SP-49 (cell line): ENCODE measurements around the genes SPEM3, SENP3, ATP1B2 and DNAH2.

GRCh38 chr17:7262940-7263767 lies 876 bp upstream of the CLDN7 start:
- PRO-cap: no peak

DNA sequence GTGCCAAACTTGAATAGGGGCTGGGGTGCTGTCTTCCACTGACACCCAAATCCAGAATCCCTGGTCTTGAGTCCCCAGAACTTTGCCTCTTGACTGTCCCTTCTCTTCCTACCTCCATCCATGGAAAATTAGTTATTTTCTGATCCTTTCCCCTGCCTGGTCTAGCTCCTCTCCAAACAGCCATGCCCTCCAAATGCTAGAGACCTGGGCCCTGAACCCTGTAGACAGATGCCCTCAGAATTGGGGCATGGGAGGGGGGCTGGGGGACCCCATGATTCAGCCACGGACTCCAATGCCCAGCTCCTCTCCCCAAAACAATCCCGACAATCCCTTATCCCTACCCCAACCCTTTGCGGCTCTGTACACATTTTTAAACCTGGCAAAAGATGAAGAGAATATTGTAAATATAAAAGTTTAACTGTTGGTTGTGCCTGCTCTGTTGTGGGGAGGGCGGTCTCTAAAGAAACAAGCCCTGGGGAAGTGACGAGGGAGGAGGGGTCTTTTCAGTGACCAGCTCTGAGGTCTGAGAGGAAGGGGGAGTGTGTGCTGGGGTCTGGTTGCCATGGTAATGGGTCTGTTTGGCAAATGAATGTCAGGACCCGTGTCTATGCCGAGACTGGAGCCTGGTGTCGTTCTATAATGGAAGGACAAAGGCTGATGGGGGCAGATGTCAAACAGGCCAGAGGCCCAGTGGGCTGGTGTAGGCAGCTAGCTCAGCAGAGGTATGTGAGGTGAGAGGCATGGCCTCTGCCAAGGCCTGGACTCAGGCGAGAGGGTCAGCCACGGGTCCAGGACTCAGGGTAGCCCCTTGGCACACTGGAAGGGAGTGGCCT lies 470 bp upstream of the SPEM1 start:
- PRO-cap: no peak

GRCh38 chr17:7426139-7426567 lies 737 bp downstream of the SPEM2 start:
- PRO-cap: no peak

GRCh38 chr17:7428474-7429051 lies at the start of gene SPEM3:
TSS of gene SPEM3 (plus strand) at chr17:7428857.
- PRO-cap: no peak

- PRO-cap: bidirectional peak, plus-strand start at chr17:7561981, minus-strand start at chr17:7561772
Observed at GRCh38 chr17:7561712-7562592, at the start of gene SENP3. TSS of gene SENP3 (plus strand) at chr17:7561919.

DNA sequence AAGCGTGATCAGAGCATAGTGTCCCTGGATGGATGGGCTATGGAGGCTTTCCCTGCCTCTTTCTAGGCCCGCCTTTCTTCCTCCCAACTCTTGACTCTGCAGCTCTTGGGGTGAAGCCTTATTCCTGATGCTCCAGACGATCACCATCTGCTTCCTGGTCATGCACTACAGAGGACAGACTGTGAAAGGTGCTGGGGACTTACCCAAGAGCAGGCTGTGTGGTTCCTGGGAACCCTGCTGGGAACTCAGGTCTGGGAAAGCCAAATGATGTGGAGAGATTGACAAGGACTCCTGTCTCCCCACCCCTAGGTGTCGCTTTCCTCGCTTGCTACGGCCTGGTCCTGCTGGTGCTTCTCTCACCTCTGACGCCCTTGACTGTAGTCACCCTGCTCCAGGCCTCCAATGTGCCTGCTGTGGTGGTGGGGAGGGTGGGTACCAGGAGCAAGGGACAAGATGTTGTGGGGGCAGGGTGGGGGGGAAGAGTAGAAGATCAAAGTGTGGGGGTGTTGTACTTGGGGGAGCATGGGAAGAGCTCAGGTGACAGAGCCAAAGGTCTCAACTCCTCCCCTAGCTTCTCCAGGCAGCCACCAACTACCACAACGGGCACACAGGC lies 3.0 kb downstream of the MPDU1 start:
- PRO-cap: no peak

DNA sequence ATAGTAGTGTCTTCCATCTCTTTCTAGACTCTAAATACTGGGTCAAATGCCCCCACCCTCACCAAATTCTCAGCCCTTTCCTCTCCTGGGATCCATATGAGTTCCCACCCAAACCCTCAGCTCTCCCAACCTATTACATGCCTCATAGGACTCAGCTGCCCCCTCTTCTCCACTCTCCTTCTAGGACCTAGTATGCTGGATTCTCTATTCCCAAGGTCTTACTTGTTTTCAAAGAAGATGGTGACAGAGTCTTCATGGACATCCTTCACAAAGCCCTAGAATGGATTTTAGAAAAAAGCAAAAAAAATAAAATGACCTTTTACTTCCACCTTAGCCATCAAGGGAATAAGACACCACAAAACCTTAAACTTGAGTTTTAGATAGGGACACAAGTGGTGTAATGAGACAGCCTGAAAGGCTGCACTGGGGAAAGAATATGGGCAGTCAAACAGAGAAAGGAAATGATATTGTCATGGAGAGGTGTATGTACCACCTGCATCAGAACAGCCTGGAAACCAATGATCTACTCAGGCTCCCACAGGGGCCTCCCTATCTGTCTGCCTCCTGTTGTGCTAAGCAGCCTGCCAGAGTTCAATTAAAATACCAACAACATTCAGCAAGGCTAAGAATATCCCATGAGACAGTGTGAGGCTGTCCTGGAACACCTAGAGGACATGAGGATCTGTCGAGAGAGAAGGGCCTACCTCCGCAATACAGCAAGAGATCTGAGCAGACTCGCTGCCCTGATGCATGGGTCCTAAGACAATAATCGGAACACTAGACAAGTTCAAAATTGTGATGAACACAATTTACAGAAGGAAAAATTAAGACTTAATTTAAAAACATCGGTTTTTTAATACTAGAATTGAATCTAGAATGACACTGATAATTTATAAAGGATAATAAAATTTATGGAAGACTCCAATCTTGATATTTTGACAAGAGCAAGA lies 8.5 kb downstream of the FXR2 start:
- PRO-cap: no peak

- PRO-cap: unidirectional peak, plus-strand start at chr17:7650926
Observed at GRCh38 chr17:7650167-7651036, at the start of gene ATP1B2. TSS of gene ATP1B2 (plus strand) at chr17:7650926.

DNA sequence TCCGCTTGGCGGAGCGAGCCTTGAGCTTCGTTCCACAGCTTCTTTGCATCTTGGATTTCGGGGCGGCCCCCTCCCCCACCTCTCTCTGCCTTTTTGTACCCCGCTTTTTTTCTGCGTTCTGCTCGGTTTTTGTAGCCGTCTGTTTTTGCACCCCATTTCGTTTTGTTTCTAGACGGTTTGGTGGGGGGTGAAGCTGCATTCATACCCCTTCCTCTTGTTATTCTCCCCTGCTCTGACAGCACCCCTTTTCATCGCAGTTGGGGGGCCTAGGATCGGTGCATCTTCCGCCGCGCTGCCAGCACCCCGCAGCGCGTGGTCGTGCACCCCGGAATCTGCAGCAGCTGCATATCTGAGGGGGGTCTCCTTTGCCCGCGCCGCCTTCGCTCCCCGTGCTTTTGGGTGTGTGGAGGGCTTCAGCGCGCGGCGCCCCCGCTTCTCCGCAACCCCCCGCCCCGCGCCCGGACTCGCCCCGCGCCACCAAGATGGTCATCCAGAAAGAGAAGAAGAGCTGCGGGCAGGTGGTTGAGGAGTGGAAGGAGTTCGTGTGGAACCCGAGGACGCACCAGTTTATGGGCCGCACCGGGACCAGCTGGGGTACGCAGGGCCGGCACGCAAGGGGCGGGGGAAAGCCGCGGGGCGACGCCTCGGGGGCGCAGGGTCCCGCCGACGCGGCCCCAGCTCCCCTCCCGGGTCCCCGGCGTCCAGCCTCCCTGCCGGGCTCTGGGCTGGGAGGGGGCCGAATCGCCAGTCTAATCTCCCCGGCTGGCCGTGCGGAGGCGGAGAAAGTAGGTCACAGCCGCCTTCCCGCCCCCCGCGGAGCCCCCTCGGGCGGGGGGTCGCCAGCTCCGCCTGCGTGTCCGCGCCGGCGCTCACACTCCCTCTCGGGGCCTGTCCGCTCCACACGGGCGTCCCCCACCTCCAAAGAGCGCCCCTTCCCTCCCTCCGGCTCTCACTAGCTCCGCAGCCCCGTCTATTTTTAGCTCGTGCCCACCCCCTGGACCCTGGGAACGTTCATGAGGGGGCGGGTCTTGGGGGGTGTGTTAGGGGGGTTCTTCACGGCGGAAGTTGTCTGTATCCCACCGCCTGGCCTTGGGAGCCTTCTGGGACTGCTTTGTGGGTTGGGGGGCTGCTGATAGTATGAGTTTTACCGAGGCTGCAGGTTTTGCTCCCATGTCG lies 699 bp downstream of the ATP1B2 start:
- PRO-cap: no peak

DNA sequence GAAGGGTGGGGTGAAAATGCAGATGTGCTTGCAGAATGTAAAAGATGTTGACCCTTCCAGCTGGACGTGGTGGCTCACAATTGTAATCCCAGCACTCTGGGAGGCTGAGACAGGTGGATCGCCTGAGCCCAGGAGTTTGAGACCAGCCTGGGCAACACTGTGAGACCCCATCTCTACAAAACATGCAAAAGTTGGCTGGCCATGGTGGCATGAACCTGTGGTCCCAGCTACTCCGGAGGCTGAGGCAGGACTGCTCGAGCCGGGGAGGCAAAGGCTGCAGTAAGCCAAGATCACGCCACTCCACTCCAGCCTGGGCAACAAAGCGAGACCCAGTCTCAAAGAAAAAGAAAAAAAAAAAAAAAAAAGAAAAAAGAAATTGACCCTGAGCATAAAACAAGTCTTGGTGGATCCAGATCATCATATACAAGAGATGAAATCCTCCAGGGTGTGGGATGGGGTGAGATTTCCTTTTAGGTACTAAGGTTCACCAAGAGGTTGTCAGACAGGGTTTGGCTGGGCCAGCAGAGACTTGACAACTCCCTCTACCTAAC lies 17.8 kb downstream of the ATP1B2 start:
- PRO-cap: no peak

GRCh38 chr17:7673446-7674167 lies 13.7 kb downstream of the TP53 start:
- PRO-cap: no peak

DNA sequence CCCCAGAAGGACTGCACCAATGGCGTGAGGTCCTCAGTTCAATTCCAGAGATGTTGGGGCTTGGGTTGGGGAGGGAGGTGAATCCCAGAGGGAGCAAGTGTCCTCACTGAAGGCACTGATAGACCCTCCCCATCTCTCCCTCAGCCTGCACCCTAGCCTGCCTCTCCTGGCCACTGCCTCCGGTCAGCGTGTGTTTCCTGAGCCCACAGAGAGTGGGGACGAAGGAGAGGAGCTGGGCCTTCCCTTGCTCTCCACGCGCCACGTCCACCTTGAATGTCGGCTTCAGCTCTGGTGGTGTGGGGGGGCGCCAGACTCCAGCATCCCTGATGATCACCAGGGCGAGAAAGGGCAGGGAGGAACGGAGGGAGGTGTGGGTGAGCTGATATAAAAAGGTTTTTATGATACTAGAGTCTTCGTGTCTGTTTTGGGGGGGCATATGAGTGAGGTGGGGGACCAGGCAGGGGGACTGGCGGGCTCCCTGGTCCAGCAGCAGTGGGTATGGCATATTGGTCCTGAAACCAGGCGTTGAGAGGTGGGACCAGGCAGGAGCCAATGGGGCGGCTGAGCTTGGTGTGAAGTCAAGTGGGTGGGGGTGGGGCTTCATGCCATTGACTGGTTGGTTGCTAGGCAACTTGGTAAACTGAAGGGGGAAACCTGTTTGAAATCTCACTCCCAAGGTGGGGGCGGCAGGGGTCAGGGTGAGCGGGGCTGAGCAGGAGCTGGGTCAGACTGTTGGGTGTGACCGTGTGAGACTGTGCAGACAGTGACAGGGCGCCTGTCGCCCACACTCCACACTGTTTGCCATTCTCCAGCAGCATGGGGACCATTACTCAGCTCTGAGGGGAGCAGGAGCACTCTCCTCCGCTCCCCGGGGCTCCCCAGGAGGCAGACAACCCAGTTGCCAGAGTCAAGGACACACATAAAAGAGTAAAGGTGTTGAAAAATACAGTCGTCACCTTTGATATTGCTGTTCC lies 1.6 kb upstream of the EFNB3 start:
- PRO-cap: no peak

GRCh38 chr17:7716827-7717925 lies at the start of gene DNAH2:
TSS of gene DNAH2 (plus strand) at chr17:7717744.
- PRO-cap: unidirectional peak, minus-strand start at chr17:7717569

DNA sequence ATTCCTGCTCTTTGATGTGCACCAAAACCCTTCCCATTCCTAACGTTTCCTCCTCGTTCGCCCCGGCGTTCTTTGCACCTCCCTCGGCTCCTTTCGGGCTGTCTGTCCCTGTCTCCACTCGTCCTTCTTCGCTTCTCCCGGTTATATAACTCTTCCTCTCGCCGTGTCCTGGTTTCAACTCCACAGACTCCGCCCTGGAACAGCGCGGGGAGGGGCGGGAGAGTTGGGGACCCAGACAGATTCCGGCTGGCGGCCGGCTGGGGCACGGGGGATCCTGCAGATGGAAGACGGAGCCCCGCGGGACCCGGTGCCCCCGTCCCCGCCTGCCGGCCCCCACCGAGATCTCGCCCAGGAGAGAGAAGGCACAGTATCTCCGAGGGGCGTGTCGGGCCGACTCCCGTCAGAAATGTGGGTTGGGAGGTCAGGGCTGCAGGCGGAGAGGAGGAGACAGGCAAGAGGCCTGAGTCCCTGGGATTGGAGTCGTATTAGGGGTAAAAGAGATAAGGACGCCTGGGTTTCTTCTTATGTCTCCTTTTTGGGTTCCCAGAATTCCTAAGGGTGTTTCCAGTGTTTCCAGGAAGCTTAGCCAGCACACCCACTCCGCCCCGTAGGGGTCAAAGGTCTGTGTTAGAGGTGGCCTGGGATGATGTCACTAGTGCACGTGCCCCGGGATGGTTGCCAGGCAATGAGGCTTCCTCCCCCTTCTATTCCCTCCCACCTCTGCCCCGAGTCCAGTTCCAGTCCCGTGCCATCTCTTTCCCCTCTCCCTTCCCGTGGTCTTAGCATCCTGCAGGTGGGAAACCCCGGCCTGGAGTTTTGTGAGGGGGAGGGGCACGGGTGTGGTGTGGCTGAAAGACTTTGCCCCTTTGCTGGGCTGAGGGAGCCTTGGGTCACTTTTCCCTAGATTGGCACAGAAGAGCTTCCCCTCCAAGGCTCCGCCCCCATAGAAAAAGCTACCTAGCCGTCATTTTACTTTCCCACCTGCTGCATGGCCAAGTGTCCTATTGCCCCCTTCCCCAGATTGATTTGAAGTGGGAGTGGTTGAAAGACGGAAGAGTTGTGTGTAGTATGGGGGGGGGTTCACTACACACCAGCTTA lies 2.5 kb downstream of the KDM6B start:
- PRO-cap: unidirectional peak, minus-strand start at position 128 of the sequence

DNA sequence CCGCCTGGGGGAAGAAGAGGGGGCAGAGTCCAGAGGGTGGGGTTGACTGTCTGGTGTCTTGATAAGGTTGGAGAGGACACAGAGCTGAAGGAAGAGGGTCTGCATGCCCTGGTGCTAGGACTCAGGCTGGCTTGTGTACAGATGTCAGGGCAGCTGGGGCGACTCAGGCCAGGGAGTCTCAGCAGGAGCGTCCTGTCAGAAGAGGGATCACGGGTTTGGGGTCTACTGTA lies 5.3 kb downstream of the KDM6B start:
- PRO-cap: no peak

- PRO-cap: no peak
Observed at GRCh38 chr17:7839673-7840421, 5.8 kb downstream of the KDM6B start.

- PRO-cap: bidirectional peak, plus-strand start at chr17:7842740, minus-strand start at chr17:7842607; bidirectional peak, plus-strand start at chr17:7843156, minus-strand start at chr17:7842942
Observed at GRCh38 chr17:7842490-7843507, 8.8 kb downstream of the KDM6B start.

DNA sequence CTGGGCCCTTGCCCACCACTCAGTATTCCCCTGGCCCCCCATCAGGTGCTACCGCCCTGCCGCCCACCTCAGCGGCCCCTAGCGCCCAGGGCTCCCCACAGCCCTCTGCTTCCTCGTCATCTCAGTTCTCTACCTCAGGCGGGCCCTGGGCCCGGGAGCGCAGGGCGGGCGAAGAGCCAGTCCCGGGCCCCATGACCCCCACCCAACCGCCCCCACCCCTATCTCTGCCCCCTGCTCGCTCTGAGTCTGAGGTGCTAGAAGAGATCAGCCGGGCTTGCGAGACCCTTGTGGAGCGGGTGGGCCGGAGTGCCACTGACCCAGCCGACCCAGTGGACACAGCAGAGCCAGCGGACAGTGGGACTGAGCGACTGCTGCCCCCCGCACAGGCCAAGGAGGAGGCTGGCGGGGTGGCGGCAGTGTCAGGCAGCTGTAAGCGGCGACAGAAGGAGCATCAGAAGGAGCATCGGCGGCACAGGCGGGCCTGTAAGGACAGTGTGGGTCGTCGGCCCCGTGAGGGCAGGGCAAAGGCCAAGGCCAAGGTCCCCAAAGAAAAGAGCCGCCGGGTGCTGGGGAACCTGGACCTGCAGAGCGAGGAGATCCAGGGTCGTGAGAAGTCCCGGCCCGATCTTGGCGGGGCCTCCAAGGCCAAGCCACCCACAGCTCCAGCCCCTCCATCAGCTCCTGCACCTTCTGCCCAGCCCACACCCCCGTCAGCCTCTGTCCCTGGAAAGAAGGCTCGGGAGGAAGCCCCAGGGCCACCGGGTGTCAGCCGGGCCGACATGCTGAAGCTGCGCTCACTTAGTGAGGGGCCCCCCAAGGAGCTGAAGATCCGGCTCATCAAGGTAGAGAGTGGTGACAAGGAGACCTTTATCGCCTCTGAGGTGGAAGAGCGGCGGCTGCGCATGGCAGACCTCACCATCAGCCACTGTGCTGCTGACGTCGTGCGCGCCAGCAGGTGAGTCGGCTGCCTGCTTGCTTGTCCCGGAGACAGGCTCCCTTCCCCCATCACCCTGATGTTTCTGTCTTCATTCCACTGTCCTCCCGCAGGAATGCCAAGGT lies 5.8 kb upstream of the TMEM88 start:
- PRO-cap: no peak

- PRO-cap: no peak
Observed at GRCh38 chr17:7855454-7855712, 517 bp downstream of the TMEM88 start.

GRCh38 chr17:7890489-7891226 lies 2.1 kb downstream of the CHD3 start:
- PRO-cap: no peak